Duodenum (tissue), 1 donor: ENCODE measurements around the genes STX12 and GMEB1.

DNA sequence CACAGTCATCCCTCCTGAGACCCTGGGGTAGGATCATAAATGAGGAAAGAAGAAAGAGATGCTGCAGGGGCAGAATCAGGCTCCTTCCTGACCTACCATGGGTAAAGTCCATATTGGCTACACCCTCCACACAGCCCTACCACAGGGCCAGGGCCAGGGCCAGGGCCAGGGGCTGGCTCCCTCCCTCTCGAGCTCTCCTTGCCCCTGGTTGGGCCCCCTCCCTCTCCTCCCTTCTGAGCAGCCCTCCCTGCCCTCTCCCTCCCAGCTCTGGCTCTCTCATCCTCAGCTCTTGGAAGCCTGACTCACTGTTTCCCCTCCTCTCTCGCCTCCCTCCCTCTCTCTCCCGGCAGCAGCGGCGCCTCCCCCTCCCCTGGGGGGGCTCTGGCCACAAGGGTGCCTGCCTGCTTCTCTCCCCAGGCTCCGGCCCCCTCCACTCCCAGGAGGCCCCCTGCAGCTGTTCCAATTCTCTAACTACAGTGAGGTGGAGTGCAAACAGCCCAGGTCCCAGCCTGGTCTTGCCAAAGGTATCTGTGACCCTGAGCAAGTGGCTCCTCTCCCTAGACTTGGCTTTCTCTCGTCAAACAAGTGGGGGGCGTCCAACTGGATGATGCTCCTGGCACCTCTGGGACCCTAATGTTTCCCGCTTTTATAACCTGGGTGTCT is 4.8 kb downstream of the AHDC1 start:
- PRO-cap: no peak

DNA sequence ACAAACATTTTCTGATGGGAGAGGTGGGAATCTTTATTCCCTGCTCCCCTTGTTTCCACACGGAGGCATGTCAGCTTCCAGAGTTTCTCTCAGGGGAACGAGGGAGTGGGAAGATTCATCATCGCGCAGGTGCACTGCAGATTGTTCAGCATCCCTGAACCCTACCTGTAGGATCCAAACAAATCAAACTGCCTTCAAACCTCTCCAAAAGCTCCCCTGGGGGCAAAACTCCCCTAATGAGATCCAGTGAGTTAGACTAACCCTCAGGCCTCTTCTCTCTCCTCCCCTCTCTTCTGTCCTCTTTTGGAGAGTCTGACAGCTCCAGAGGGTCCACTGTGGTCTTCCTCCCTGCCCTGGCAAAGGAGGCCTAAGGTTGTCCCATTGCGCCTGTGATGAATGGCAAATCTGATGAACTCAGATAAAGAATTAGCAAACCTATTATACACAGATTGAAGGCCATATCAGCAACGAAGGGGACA is 7.7 kb upstream of the AHDC1 start:
- PRO-cap: no peak

- PRO-cap: no peak
Measured at GRCh38 chr1:27648777-27649026, 13.7 kb upstream of the FGR start.

DNA sequence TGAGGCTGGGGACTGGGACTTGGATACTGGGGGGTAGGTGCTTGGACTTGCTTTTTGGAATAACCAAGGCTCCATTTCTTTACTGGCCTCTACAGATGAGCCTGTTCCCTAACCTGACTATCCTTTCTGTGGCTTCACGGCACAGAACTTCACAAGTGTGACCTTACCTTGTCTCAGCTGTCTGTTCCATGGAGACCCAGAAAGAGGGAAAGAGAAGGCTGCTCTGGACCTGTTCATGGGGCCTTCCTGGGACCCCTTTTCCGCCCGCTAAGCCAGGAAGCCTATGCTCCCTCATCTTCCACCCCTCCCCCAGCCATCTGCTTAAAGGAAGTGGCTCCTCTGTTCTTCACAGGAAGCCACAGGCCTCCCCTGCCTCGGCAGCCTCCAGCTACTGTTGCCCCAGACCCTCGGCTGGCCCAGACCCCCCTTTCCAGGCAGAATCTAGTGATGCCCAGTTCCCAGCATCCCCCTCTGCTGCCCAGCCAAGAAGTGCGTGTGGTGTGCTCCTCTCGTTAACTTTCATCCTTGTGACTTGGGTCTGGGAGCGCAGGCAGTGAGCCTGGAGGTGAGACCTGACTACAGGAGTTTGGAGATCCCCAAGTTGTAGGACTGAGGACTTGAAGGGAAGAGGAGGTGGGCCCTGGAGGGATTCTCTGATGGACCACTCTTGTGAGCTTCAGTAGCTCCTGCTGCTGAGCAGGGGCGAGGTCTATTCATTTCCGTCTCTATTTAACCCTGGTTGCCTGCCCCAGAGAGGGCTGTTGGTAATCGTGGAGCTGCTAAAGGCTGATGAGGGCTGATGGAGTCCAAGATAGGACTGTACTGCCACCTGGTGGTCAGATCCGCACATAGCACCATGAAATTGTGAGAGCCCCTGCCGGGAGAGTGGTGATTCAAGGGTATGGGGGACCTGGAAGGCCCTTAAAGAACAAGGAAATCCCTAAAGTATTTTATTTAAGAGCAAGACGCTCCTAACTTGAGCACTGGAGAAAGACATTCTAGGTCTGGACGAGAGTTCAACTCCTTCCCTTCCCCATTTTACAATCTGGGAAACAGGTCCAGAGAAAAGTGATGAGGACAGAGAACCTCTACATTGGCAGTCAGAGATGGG is 9.1 kb downstream of the IFI6 start:
- PRO-cap: no peak

DNA sequence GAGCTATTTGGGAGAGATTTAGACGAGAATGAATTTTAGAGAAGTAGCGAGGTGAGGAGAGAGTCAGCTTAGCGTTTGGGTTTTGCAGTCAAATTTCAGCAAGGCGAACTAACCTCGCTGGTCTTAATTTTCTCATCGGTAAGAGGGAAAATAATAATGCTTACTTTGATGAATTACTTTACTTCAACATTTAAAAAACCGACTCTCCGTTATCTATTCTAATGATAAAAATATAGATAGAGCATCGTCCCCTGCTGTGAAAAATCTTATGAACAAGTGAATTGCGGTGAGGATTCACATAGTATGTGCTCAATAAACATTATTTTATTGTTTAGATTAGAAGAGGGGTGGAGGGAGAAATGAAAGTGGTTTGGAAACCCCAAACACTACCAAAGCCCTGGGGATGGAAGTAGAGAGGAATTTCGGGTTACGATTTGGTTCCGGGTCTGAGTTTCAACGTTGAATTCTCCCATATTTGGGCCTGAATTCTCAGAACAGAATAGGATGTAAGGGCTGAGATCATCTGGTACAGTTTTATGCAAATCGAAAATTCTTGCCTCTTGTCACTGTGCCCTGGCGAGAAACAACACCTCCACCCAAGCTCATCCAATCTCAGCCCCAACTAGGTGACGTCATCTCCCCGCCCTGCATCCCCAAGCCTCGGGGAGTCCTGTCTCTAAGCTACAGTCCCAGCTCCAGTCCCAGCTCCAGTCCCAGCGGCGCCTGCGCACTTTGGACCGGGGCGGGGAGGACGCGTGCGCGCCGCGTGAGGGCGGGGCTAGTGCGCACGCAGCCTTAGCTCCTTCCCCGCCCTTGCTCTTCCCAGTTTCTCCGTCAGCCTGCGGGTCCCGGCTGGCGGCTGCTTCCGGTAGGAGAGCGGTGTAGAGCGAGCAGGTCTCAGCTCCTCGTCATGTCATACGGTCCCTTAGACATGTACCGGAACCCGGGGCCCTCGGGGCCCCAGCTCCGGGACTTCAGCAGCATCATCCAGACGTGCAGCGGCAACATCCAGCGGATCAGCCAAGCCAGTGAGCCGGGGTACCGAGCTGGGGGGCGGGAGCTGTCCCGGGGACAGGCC is at the start of gene STX12:
TSS of gene STX12 (plus strand) at position 822 of the 1,078 bp plus-strand sequence.
- PRO-cap: bidirectional peak, plus-strand start at position 825 of the sequence, minus-strand start at position 536 of the sequence

DNA sequence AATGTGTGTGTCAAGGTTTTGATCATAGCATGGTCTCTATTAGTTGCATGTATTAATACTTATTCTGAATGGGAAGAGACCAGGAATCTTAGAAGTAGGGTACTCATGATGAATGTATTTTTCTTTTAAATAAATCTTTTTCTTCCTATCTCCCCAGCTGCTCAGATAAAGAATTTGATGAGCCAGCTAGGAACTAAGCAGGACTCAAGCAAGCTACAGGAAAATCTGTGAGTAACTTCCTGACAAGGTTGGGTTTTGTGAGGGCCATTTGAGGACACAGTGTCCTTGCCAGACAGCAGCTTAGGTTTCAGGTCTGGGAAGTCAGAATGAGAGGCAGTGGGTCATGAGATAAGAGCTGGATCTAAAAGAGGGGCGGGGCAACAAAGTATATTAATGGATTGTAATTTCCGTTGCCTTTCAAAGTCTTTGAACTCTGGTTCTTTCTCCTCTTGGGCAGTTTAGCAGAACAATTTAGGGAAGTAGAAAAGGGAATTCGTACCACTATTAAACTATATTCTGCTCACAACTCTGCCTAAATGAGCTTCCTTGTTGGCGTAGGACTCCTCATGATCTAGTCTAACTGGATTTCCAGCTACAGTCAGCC is 16.5 kb downstream of the STX12 start:
- PRO-cap: no peak

DNA sequence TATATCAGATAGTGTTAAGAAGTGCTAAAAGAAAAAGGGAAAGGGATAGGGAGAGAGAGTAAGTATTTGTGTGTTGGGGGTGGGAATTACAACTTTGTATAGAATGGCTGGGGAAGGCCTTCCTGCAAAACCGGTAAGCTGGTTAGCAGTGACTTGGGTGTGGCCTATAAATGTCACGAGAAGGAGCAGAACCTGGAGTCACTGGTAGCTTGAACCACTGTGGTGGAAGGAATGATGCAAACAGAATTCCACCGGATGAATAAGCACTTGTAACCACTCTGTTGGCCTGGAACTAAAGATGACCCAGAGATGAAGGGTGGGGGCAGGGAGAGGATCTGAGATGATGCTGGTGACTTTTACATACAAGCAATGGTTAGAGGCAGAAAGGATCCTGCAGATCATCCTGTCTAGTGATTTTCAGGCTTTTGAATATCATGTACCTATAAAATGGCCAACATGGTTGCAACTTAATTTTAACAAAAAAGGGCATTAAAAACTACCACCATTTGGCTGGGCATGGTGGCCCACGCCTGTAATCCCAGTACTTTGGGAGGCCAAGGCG is 9.0 kb downstream of the XKR8 start:
- PRO-cap: no peak

GRCh38 chr1:27992271-27992856 is 32.6 kb downstream of the XKR8 start:
- PRO-cap: no peak

GRCh38 chr1:28110963-28111687 is 22.7 kb upstream of the EYA3 start:
- PRO-cap: no peak

GRCh38 chr1:28278540-28279310 is 19.4 kb downstream of the SESN2 start:
- PRO-cap: no peak

- PRO-cap: unidirectional peak, plus-strand start at chr1:28582409
Measured at GRCh38 chr1:28582266-28582601, 9.8 kb upstream of the RAB42 start.

- PRO-cap: no peak
Measured at GRCh38 chr1:28642277-28642642, 607 bp downstream of the TAF12 start.

- PRO-cap: no peak
Measured at GRCh38 chr1:28644030-28644583, 1.2 kb upstream of the TAF12 start.

GRCh38 chr1:28668529-28669308 is at the start of gene GMEB1:
TSS of gene GMEB1 (plus strand) at chr1:28668784.
- PRO-cap: bidirectional peak, plus-strand start at chr1:28668784, minus-strand start at chr1:28668730; bidirectional peak, plus-strand start at chr1:28669030, minus-strand start at chr1:28668985

- PRO-cap: no peak
Measured at GRCh38 chr1:28733976-28734415, 2.7 kb upstream of the YTHDF2 start.

- PRO-cap: no peak
Measured at GRCh38 chr1:28773097-28773768, 36.5 kb downstream of the YTHDF2 start.

DNA sequence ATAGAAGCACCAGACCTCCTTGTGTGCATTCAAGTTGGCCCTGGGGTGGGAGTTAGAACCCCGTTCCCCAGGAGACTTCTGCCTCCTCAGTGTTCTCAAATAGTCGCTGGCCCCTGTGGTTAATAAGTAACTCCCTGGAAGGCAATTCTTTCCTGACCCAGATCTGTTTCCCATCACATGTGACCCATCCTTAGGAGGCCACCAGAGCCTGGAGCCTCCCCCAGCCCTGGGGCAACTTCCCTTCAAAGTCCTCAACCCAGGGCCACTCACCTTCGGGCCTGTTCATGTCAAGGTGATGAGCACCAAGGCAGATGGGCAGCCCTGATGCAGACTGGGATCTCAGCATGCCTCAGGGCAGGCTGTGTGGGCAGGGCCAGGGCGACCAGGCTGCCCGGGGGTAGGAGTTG is 42.4 kb upstream of the EPB41 start:
- PRO-cap: no peak

GRCh38 chr1:29120939-29121740 is 2.6 kb downstream of the TMEM200B start:
- PRO-cap: unidirectional peak, plus-strand start at chr1:29121710

GRCh38 chr1:29227349-29228041 is 3.2 kb downstream of the MECR start:
- PRO-cap: no peak

GRCh38 chr1:29785115-29785314 is 548.7 kb downstream of the PTPRU start:
- PRO-cap: unidirectional peak, plus-strand start at chr1:29785180